ENCODE data around the gene SLC25A29.

GRCh38 chr14:100144826-100145716, 14.4 kb downstream of the DEGS2 start:
- PRO-cap = unidirectional peak, plus-strand start at chr14:100145381

GRCh38 chr14:100149866-100150631, 9.4 kb downstream of the DEGS2 start:
- PRO-cap = no peak

DNA sequence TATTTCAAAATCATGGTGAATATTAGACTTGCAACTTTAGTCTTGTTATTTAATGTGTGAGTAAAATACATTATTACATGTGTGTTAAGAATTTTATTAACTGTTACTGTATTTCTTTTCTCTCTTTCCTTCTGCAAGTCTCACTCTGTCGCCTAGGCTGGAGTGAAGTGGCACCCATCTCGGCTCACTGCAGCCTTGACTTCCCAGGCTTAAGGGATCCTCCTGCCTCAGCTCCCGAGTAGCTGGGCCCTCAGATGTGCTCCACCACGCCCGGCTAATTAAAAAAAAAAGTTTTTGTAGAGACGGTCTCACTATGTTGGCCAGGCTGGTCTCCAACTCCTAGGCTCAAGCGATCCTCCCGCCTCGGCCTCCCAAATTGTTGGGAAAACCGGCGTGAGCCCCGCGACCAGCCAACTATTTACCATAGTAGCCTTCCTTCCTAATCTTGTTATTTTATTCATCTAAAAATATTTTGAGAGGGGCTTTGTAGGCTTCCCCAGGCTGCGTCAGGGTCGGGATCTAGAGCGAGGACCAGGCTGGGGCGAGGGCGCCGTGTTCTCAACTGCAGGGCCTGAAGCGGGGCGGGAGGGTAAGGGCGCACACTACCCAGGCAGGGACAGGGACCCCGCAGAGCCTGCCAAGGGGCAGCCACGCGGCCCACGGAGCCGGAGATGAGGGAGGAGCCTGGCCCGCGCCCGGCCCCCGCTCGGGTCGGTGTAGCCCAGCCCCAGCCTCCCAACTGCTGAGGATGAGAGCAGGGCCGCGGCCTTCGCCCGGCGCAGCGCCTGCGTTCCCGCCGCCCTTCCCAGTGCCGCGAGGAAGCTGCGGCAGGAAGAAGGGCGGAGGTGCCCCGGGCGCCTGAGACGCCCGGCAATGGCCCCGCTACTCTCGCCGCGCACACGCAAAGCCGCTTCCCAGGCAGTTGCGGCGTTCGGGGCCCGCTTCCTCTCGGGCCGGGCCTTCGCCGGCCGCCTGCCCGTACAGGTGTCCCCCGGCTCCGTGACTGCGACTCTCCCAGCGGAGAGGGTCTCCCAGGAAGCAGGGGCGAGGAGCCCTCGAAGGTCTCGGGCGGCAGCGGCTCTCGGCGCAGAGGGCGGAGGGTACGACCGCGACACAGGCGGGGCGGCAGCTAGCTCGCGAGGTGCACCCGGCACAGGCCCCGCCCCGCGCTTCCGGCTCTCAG, 25.1 kb upstream of the YY1 start:
- PRO-cap = bidirectional peak, plus-strand start at position 745 of the sequence, minus-strand start at position 744 of the sequence; bidirectional peak, plus-strand start at position 808 of the sequence, minus-strand start at position 810 of the sequence; bidirectional peak, plus-strand start outside the sequence, minus-strand start at position 1,115 of the sequence

DNA sequence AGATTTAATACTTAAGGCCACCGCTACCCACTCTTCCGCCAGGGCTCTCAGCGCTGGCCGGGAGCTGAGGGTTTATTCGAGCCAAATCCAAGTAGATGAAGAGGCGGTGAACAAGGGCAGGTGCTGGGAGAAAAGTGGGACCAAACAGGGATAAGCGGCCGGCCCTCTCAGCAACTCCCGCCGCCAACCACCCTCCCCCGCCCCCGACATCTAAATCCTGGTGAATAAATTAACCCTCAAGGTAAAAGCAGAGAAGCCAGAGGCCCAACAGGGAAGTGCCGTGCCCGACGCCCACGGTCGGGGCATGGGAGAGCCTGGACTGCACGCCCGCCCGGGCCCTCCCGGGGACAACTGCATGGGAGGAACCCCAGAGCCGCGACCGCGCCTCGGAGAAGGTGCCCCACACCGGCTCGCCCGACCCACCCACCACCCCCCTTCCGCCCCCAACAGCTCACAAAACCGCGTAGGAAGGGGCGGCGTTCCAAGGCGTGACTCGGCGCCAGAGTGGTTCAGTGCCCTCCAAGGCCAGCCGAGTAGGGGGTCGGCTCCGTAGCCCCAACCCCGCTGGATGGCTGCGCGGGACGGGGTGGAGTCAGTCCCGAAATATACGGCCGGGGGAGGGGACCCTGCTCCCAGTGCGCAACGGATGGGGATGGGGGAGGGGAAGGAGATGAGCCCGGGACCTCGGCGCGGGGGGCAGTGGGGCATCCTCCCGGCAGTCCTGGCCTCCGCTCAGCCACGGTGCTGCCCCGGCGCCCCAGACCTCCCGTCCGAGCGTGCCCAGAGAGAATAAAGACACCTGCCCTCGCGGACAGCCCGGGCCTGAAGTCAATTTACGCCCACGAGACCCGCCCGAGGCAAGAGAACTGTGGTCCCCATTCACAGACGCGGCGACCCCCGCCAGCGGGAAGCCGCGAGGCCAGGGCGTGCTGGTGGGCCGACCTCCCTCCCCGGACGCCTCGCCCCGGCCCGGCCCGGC, 750 bp downstream of the SLC25A29 start:
- PRO-cap = bidirectional peak, plus-strand start at position 250 of the sequence, minus-strand start at position 184 of the sequence; bidirectional peak, plus-strand start at position 484 of the sequence, minus-strand start at position 353 of the sequence

- PRO-cap = bidirectional peak, plus-strand start at chr14:100306673, minus-strand start at chr14:100306441
These were observed at the start of gene SLC25A29 for GRCh38 chr14:100306219-100306788. Gene SLC25A29 (minus strand): TSS chr14:100306444.

DNA sequence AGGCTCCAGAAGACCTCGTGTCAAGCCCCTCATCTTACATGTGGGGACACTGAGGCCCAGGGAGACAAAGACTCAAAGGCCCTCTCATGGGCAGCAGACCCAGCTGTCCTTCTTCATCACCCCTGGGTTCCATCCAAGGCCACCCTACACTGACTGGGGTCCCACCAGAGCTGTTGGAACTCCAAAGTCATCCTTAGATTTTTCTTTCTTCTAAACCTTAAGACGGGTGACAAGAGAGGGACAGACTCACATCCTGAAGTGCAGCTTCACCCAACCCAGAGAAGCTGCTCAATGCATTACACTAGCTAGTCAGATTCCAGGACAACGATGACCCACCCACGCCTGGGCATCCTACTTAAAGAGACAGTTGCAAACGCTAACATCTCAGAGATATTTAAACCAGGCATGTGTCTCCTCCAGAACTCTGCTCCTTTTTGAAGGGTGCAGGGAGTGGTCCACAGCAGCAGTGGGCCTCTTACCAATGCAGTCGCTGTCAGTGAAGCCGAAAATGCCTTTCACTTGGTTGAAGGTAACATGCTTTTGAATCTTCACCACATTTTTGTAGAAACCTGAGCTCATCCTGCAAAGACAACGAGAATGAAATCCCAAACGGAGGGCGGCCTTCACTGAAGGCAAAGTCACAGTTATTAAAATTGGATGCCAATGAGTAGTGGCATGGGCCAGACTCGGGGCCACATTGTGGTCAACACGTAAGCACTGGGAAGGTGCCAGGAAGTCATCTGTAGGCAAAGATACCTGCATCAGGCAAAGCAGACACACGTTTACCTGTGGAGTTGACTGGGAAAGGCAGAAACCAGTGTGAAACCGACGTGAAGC, 23.3 kb downstream of the SLC25A47 start:
- PRO-cap = no peak

DNA sequence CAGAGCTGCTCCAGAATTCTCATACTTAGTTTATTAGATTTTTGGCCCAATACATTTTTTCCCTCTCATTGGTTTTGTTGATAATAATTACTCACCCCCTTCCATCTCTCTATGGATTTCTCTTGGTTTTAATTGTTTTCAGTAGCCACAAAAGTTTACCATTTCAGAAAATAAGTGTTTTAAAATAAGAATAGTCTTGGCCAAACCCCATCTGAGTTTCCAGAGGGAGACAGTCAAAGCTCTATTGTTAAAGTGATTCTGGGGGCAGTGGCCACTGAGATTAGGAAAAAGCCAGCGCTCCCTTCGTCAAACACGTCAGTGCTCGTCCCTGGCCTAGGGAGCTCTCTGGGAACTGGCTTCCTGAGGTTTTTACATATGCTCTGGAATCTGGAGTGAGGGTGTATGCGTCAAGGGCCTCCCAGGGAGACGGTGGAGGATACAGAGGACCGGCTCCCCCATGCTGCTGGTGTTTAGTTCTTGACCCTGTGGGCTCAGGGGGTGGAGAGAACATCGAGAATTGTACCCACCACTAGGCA, 33.7 kb downstream of the WDR25 start:
- PRO-cap = no peak

DNA sequence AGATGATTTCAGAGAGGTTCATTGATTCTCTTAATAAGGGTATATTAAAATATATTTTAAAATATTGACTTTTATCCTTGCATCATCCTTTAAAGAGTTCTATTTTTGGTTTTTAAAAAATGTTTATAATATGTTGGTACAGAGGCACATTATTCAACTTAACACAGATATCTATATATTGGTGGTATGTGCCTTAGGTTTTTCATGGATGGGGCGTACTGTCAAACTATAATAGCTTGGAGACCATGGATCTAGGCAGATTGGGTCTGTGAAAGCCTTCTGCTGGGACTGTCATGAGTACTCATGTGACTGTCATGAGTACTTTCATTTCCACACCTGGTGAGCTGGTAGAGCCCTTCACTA, 104.9 kb downstream of the BEGAIN start:
- PRO-cap = no peak

DNA sequence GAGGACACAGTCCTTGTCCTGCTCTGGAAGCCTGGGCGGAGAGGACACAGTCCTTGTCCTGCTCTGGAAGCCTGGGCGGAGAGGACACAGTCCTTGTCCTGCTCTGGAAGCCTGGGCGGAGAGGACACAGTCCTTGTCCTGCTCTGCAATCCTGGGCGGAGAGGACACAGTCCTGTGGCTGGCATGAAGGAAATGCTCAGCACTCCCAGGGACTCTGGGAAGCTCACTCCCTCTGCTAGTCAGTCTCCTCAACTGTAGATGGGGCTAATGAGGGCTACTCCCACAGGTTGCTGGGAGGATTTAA, 53.9 kb upstream of the BEGAIN start:
- PRO-cap = no peak

DNA sequence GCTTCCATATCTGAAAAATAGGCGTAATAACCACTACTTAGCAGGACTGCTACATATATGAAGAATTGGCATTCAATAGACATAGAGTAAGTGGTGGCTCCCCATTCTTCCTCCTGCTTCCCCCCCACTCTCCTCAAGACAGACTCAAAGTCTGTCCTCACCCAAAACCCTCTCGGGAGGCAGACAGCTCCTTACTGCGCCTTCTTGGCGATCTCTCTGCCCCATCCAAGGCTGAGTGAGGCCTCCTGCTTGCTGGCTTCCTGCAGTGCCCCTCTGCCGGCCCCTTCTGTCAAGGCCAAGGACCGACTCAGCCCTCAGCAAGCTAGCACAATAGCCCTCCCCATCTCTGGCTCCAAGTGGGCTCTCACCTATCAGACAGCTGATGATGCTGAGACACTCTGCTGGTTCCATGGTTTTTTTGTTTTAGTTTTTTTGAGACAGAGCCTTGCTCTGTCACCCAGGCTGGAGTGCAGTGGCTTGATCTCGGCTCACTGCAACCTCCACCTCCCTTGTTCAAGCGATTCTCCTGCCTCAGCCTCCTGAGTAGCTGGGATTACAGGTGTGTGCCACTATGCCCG, 62.4 kb upstream of the DLK1 start:
- PRO-cap = no peak

DNA sequence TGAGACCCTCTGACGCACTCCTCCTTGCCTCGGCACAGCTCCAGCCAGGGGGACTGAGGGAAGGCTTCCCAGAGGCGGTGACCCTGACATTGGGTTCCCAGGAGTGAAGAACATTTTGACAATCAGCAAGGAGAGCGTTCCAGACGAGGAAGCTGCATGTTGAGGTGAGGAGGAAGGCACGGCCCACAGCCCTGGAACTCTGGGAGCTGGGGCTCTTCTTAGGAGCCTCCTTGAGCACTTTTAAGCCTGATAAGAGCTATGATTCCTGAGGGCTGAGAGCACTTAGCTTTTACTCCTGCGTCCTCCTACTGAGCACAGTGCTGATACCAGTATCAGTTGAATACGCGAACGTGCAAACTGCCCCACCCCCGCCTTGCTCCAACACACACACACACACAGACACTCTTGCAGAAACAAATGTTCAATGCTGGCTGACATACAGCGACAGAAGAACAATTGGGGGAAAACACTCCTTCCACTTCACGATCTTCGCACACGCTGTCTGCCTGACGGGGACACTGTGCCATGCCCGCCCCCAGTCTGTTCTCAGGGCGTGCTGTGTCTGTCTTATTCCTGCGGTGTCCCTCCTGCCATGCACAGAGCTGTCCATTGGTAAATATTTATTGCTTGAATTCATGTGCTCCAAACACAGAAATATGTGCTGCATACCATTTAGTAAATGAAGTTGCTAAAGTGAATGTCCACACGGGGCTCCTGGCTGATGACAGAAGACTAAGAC, 57.2 kb upstream of the DLK1 start:
- PRO-cap = no peak

GRCh38 chr14:100708839-100709769, 17.6 kb upstream of the DLK1 start:
- PRO-cap = no peak

GRCh38 chr14:100771156-100771643, 44.5 kb downstream of the DLK1 start:
- PRO-cap = no peak

DNA sequence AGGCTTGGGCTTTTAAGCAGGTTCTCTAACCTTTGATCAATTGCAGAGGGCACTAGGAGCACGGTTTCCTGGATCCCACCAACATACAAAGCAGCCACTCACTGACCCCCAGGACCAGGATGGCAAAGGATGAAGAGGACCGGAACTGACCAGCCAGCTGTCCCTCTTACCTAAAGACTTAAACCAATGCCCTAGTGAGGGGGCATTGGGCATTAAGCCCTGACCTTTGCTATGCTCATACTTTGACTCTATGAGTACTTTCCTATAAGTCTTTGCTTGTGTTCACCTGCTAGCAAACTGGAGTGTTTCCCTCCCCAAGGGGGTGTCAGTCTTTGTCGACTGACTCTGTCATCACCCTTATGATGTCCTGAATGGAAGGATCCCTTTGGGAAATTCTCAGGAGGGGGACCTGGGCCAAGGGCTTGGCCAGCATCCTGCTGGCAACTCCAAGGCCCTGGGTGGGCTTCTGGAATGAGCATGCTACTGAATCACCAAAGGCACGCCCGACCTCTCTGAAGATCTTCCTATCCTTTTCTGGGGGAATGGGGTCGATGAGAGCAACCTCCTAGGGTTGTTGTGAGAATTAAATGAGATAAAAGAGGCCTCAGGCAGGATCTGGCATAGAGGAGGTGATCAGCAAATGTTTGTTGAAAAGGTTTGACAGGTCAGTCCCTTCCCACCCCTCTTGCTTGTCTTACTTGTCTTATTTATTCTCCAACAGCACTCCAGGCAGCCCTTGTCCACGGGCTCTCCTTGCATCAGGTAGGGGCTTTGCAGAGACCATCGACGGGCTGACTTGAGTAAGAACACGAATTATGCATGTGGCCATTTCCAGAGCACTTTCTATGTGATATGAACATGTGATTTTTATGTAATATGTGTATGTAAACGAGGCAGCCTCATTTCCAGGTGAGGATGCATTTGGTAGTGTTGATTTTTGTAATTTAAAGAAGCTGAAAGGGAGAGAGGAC, 74.2 kb downstream of the RTL1 start:
- PRO-cap = no peak

GRCh38 chr14:100831692-100832730, 71.5 kb downstream of the RTL1 start:
- PRO-cap = no peak

DNA sequence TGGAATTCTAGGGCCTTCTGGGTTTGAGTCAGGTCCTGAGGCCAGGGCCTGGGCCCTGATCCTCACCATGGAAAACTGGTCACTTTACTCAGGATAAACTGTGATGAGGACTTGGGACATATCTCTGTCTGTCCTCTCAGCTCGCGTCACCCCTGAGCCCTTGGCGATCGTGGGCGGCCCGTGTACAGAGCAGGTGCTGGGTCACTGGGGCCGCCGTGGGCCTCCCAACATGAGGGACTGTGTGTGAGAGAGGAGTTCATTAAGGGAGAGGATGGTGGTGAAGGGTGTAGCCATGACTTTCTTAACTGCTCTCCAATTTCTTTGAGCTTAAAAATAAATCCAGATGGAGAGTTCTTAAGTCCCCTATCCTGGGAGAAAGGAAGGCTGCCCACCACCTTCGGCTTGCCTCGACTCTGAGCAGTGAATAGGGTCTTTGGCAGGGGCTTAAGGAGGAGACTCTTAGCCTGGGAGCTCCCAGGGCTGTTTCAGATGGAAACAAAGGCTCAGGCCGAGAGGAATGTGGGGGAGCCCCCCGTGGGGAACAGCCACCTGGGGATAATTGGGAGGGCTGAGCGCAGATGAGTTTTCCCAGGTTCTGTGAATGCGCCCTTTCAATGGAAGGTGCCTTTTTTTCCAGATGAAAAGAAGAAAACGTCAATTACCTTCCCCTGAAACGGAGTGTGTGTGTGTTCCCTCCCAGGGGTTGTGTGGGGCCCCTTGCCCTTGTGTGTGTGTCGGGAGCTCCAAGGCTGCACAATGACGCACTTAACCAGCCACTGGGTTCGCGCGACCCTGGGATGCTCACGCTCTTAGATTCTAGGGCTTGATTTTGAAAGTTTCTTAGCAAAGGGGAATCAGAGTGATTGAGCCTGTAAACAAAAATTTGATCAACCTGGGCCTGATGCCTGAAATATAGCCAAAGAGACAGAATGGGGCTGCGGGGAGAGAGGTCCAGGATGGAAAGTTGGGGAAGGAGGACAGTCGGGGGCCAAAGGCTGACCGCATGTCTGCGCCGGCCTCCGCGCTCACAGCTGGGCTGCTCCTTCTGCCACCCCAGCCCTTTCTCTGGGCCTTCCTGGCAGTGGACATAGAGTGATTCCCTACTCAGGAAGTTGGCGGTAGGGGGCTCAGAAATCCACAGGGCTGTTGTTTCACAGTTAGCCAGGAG, 63.3 kb downstream of the RTL1 start:
- PRO-cap = no peak

DNA sequence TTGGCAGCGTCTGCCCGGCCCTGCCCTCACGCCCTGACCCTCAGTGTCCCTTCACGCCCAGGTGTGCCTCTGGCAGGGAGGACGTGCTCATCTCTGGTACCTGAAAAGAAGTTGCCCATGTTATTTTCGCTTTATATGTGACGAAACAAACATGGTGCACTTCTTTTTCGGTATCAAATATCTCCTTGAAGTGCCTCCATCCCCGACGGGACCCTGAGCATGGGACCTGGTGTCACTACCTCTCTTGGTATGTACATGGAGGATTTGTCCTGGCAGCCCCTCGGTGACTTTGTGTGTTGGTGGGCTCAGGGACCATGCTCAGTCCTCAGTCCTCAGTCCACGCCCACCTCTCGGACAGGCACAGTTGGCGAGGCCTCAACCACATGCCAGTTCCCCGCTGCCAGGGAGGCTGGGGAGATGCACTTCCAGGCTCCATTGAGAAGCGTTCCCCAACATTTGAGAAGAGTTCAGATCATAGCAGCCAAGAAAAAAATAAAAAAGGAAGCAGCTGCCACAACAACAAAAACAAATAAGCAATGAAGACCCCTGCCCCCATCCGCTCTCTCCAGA, 130.2 kb upstream of the RTL1 start:
- PRO-cap = no peak

DNA sequence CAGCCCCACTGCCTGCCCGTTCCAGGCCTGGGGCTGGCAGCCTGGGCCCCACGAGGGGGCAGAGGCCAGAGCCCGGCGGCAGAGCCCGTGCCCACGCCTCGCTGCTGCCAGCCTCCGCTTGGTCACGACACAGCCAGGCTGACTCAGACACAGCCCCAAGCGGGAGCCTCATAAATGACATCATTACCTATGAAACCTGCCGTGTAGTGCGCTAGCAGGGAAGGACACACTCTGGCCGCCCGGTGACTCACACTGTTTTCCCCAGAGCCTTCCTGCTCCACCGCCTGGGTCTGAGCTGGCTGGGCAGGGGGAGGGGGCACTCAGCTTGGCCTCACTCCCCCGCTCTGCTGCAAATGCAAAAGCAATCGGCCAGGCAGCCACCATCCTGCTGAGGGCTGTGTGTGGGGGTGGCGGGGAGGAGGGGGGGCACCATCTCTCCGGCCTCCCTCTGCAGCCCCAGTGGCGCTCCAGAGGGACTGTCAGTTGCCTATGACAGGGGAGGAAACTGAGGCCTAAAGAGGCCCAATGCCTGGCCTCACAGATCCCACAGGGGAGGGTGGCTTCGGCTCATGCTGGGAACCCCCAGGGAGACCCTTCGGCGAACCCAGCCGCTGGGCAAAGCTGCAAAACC, 169.8 kb upstream of the RTL1 start:
- PRO-cap = no peak

DNA sequence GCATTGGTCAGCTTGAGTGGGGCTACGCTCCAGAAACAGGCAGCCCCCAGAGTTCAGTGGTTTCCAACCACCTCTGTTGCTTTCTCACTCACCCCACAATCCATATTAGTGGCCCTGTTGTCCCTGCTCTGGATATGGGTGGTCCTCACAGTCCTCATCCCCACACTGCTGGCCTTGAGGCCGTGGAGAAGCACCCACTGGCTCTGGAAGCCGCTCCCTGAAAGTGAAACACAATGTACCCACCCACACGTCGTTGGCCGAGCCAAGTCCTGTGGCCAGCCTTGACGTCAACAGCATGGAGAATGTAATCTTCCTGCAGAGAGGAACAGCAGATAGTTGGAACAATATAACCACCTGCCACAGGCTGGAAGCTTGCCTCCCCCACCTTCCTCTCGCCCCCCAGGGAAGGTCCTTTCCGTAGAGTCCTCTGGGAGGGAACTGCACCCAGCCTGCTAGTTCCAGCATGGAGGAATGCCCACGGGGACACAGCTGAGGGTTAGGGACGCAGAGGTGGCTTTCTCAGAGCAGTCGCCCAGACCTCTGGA, 351.9 kb upstream of the RTL1 start:
- PRO-cap = no peak

- PRO-cap = no peak
These were observed 426.8 kb upstream of the PPP2R5C start for GRCh38 chr14:101334648-101335202.

All from Metastatic Lung Carcinoma in the Adrenal Gland (tissue), 1 donor.